ENCODE measurements around a stretch of chr9.

- PRO-cap = no peak
Measured at GRCh38 chr9:133881682-133882651, 110.2 kb downstream of the VAV2 start.

GRCh38 chr9:133963234-133963601 is 28.9 kb downstream of the VAV2 start:
- PRO-cap = no peak

DNA sequence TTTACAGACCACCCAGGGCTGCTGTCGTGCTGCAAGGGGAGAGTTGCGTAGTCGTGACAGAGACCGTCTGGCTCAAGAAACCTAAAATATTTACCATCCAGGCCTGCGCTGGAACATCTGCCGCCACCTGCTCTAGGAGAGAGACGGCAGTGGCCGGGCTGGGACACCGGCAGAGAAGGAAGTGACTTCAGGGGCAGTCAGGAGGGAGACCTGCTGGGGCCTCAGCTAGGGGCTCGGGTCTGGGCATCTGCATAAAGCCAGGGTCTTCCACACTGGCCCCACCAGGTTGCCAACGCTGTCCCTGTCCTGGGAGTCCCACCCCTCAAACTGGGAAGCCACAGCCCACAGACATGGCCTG is 9.3 kb downstream of the VAV2 start:
- PRO-cap = no peak

GRCh38 chr9:134041553-134042005 is 16.3 kb downstream of the BRD3OS start:
- PRO-cap = no peak

GRCh38 chr9:134055454-134056754 is 11.9 kb downstream of the BRD3 start:
- PRO-cap = no peak

DNA sequence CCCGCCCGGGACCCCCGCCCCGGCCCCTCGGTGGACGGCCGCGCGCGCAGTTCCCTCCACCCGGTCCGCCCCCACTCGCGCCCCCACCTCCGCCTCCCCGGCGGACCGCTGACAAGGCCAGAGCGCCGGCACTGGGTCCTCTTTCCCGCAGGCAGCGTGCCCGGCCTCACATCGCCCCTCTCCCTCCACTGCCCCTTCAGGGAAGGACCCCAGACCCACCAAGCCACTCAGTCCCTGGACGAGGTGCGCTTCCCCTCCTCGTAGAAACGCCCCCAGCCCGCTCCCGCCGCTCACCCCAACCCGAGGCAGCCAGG is 423 bp downstream of the WDR5 start:
- PRO-cap = no peak

DNA sequence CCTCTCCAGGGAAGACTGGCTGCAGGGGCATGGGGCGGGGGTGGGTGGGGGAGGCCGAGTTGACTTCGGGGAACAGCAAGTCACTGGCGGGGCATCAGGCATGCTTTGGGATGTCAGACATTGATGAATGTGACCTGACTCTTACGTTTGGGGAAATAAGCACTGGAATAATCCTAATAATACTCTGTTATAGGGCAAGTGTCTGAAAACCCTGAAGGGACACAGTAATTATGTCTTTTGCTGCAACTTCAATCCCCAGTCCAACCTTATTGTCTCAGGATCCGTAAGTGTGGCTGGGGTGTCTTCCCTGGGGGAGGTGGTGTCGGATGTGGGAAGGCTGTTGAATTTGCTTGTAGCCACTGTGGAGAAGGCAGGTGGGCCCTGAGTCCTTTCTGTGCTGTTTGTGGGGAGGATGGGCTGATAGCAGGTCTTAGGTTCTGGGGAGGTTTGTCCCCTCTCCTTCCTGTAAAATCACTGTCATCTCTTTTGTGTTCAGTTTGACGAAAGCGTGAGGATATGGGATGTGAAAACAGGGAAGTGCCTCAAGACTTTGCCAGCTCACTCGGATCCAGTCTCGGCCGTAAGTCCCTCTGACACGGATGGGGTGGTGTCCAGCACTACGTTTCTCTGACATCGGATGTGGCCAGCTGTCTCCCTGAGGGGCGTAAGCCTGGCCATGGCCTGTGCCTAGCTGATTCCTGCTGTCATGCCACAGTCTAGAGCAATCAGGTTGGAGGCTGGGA is 6.4 kb downstream of the WDR5 start:
- PRO-cap = no peak

DNA sequence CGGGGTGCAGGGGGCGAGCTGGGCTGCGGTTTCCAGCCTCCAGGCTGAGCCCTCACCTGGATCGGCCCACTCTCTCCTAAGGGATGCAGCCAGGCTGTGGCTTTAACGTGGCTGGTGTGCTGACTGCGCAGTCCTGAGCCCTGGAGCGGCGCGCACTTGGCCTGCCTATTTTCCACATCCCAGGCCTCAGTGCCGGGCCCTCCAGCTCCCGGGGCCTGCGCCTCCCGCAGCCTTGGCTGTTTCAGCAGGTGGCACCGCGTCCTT is 27.0 kb downstream of the WDR5 start:
- PRO-cap = no peak

DNA sequence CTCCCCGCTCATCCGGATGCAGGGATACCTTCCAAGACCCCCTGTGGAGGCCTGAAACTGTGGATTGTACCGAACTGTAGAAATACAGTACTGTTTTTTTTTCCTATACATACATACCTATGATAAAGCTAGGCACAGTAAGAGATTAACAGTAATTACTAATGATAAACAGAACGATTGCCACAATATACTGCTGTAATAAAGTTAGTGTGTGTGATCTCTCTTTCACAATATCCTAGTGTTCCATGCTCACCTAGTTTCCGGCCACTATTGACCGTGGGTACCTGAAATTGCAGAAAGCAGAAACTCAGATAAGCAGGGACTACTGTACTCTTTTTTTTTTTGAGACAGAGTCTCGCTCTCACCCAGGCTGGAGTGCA is 33.2 kb downstream of the WDR5 start:
- PRO-cap = no peak

DNA sequence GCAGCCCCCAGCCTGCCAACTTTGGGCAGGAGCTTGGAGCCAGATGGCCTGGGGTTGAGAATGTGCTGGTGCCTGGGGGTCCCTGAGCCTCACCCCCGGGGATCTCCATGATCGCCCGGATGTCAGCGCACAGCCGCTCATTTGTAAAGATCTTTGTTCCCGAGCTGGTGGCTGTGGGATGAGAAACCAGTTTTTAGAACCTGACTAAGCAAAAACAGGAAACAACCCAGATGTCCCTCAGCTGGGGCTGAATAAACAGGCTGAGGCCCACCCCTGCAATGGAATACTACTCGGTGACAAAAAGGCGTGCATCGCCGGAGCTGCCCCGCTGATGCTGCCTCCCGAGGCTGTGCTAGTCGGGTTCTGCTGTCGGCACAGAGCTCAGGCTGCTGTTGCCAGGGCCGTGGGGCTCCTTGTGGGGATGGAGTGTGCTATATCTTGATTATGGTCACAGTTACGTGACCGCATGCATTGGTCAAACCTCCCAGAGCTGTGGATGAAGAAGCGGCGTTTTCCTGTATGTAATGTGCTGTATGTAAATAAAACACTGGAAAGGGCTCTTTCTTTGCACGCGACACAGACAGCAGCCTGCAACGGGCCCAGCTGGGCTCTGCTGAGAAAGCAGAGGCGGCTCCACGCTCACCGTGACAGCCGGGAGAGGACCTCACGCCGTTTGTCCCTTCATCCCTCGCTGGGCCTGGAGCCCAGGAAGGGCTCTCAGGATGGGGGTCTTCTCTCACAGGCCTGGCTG is 79.9 kb downstream of the WDR5 start:
- PRO-cap = no peak

- PRO-cap = no peak
Measured at GRCh38 chr9:134243746-134244314, 82.4 kb upstream of the RXRA start.

DNA sequence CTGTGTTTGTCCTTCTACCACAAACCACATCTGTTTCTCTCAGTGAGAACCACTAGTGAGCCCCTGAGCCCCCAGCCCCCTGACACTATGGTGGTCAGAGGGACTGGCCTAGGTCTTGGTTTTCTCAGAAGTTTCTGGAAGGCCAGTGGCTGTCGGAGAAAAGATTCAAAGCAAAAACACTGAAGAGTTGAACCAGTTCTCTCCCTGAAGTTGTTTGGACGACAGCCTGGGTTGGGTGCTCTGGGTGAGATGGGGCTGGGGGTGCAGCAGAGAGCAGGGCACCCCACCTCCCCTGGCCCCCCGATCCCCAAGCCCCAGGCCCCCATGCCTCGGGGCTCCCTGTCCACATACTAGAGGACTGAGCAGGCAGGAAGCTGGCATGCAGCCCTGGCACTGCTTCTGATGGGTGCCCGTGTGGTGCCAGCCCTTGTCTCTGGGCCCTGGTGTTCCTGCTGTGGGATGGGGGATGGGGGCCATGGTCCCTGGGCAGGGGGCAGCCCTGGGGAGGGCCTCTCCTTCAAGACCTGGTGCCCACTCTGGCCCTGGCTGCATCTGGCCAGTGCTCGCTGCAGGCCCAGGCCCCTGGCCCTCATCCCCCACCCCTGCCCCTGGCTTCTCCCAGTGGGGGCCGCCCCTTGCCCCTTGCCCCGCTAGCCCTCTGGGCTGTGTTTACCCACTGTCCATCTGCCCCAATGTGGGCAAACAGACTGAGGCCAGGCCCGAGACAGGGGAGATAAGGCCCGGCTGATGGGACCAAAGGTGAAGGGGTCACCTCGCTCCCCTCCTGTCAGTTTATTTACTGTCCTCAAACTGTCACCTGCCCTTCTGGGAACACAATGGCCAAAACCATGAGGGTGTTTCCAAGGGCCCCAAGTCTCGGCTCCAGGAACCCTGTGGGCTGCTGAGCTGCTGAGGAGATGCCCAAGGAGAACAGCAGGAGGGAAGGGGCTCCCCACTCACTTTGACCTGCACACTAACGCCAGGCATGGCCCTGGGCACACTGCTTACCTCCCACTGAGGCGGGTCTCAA is 67.3 kb upstream of the RXRA start:
- PRO-cap = no peak

GRCh38 chr9:134313549-134313920 is 12.7 kb upstream of the RXRA start:
- PRO-cap = no peak

GRCh38 chr9:134318709-134319153 is 7.5 kb upstream of the RXRA start:
- PRO-cap = no peak

- PRO-cap = no peak
Measured at GRCh38 chr9:134320238-134321584, 5.5 kb upstream of the RXRA start.

DNA sequence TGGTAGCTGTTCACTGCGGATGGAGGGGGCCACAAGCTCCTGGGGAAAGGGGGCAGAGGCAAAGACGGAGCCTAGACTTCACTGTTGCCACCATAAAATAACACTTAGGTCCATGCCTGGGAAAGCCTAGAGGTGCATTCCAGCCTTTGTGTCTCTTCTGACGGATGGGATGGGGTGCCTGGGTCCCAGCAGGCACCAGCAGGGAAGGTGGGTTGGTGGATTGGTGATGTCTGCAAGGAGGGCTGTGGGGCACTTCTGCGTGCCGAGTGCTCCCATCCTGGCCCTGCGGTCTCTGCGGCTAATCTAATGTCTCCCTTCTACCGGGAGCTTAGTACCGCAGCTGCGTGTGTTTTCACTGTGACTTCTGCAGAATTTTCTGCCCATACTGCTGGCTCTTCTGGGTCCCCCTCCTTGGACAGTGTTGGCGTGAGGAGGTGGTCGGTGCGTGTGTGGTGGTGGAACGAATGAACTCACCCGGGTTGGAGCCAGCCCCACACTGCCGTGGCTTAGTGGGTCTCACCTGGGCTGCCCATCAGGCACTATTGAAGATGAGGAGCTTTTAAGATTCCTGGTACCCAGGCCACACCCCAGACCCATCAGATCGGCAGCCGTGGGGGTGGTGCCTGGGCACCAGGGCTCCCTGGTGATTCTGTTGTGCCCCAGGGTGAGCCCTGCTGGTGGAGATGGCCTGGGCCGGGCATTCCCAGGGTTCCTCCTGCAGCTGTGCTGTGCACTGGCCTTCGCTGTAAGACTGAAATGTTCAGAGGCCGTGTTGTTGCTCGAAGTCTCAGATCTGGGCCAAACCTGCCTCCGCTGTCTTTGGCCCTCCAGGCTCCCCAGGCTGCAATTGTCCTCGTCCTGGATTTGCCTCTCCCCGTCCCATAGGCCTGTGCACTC is 28.0 kb downstream of the RXRA start:
- PRO-cap = no peak

GRCh38 chr9:134357560-134358458 is 31.6 kb downstream of the RXRA start:
- PRO-cap = no peak

GRCh38 chr9:134359745-134360784 is 33.8 kb downstream of the RXRA start:
- PRO-cap = no peak

DNA sequence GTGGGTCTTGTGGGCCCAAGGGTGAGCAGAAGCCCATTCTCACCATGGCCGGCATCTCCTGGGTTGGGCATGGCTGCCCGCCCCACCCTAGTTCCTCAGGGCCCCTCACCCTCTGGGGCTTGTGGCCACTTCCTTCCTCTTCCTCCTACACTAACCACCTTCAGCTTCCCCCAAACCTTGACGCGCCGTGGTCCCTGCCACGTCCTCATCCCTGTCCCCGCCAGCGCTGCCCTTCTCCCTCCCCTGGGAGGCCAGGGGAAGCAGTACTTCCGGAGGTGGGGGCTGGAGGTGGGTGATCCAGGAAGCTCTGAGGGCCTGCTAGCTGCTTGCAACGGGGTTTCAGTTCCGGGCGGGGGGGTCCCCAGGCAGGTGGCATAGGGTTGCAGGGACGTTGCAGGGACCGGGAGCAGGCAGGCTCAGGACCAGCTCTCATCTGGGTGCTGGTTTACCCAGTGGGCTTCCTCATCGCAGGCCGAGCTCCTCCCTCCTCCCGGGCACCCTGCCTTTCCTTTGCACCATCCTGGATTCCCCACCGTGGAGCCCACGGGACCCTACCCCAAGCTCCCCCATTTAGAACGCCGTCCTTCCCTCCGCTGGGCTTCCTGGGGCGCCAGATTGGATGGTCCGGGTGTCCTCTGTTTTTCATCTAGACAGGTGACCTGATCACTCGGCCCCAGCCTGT is 70.0 kb downstream of the RXRA start:
- PRO-cap = no peak

DNA sequence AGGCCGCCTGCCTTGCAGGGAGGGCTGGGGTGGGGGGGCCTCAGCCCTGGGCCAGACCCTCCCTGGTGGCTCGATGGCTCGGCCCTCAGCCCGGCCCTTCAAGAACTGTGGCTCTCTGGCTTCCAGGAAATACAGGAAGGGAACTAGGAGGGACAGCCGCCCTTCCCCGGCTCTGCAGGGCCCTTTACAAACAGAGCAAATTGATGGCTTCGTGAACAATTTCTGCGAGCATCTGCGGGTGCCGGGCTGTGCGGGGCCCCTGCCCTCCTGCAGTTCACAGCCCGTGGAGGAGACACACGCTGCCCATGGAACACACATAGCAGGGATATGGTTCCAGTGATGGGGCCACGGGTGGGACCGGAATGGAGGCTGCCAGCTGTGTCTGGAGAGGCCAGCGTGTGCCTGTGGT is 39.5 kb downstream of the COL5A1 start:
- PRO-cap = unidirectional peak, plus-strand start at position 128 of the sequence